Osteocyte (in vitro differentiated cells): ENCODE measurements around the gene SCPEP1.

DNA sequence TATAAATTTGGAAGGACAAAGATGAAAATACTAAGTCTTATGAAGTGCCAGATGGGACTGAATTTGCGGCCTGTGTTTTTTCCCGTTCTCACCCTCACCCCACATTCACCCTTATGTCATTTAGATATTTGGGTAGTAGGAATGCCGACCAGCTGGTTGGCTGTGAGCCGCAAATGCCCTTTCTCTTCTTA lies 1.5 kb upstream of the SPAG9 start:
- PRO-cap, result no peak

GRCh38 chr17:51151817-51152347 lies 1.5 kb upstream of the NME1 start:
- PRO-cap, result no peak

- PRO-cap, result no peak
Measured at GRCh38 chr17:51224902-51225474, 34.9 kb downstream of the MBTD1 start.

DNA sequence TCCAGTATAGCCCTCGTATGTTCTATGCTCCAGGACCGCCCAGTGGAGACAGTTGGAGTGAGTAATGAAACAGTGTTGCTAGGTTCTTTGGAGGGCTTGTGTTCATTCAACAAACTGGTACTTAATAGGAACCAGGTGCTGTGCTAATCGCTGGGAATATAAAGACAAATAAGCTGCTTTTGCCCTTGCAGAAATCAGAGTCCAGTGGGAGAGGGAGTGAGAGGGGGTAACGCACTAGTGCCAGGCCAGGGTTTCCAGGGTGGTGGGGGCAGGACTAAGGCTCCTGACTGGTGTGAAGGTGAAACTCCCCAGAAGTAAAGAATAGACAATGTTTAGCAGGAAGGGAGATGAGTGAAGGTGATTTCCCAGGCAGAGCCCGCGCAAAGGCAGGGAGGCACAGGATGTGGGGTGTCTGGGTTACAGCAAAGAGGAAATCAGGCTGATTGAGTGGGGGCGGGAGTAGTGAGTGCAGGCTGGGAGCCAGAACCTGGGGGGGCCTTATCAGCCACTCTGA lies 167.4 kb downstream of the UTP18 start:
- PRO-cap, result no peak

GRCh38 chr17:54901168-54901990 lies 727 bp downstream of the TOM1L1 start:
- PRO-cap, result no peak

- PRO-cap, result no peak
Measured at GRCh38 chr17:55238968-55239228, 25.9 kb upstream of the HLF start.

DNA sequence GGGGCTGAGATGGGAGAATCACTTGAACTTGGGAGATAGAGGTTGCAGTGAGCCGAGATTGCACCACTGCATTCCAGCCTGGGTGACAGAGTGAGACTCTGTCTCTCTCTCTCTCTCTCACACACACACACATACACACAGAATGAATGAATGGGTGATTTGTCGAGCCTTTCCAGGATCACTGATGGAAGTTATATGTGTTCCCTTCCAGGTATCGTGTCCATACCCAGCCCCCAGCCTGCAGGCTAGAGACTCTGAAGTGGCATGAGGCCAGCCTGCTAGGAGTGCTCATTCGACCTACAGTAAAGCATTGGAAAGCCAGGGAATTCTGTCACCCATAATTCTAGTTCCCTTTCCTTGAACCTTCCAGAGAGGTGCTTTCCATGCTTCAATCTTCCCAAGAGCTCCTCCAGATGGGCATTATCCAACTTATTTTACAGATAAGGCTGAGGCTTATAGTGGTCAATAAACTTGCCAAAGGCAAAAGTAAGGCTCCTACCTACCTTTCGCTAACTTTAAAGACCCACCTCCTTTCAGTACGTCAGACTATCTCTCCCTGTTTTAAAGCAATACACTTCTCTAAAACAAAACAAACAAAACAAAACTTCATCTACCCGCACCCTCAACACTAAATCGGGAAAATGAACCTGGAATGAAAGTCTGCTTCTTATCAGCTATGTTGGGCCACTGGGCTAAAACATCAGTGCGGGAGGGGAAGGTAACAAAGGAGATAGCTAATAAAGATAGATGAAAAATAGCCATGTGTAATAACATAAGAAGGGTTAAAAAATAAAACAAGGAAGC lies 1.4 kb upstream of the MMD start:
- PRO-cap, result no peak

DNA sequence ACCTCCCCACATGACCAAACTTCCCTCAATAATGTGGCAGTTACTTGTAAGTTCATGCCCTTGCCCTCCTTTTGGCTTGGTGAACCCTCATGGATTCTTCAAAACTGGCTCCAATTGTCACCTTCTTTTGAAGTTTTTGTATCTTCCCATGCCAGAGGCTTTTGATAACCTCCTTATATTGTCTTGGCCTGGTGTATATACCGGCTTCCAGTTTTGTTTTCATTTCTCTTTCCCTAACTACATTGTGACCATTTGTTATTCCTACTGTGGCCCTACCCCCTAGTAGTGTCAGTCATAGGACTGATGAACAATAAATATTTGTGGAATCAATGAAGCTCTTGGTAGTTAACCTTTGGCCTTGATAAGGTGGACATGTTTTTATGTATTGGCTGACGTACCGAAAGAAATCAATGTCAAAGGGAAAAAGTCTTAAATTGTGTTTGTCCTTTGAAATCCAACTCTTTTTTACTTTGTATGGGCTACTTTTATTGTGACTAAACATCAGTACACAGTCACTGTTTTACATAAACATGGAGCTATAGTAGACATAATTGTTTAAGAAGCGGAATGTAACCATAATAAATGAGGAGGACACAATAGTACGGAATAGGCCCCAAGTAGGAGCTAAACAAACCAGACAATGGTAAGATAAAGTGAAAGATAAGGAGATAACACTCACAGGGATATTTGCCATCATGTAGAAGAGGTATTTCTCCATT lies 109.7 kb upstream of the MMD start:
- PRO-cap, result no peak

GRCh38 chr17:55587442-55588246 lies 135.0 kb downstream of the TMEM100 start:
- PRO-cap, result no peak

DNA sequence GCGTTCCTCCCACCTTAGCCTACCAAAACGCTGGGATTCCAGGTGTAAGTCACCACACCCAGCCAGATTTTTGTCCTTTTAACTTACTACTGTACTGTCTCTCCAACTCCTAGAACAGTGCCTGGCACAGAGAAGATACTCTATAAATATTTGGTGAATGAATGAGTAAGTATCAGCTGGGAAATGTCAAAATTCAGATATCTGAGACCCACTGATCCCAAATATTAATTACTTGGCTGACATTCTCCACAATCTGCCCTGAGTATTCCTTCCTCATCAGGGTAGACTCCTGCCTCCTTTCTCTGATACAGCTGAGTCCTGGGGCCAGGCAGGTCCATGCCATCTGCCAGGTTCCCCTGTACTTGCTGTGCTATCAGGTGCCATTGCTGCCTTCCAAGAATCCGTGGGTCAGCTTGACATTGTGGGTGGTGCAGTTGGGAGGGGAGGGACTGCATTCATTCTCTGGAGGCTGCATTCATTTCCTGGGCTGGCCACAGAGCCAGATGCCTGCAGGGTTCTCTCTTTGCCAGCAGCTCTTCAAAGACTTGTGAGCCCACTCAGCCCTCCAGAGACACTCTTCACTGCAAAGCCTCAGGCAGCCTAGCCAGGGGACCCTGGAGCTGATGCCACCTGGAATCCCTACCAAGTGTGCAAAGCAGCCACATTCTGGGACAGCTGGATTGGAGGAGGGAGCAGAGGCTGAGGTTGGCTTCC lies 20.6 kb downstream of the ANKFN1 start:
- PRO-cap, result no peak

DNA sequence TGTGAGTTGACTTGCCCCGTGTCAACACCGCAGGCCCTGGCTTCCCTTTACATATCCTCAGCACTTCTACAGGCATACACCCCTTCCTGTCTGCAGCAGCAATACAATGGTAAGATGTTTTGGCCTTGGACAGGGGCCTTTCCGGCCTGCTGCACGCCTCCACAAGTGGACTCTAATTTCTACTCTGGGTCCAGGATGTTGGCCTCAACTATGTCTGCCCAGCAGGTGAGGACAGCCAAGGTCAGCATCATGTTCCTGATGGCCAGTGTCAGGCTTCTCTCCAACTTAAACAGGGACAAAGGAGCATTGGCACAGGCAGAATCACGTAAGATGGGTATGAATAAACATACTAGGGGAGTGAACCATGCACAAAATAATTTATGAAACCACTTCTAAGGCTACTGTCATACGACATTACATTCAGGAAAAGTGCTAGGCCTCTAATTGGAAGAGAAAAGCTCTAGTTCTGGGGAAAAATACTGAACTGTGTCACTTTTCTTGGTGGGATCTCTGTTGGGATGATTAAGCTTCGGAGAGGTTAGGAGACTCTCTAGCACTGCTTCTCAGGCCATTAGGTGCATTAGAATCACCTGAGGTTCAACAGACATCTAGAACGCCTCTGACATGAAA lies 10.9 kb downstream of the C17orf67 start:
- PRO-cap, result no peak

GRCh38 chr17:56835977-56836222 lies 1.9 kb downstream of the DGKE start:
- PRO-cap, result no peak

DNA sequence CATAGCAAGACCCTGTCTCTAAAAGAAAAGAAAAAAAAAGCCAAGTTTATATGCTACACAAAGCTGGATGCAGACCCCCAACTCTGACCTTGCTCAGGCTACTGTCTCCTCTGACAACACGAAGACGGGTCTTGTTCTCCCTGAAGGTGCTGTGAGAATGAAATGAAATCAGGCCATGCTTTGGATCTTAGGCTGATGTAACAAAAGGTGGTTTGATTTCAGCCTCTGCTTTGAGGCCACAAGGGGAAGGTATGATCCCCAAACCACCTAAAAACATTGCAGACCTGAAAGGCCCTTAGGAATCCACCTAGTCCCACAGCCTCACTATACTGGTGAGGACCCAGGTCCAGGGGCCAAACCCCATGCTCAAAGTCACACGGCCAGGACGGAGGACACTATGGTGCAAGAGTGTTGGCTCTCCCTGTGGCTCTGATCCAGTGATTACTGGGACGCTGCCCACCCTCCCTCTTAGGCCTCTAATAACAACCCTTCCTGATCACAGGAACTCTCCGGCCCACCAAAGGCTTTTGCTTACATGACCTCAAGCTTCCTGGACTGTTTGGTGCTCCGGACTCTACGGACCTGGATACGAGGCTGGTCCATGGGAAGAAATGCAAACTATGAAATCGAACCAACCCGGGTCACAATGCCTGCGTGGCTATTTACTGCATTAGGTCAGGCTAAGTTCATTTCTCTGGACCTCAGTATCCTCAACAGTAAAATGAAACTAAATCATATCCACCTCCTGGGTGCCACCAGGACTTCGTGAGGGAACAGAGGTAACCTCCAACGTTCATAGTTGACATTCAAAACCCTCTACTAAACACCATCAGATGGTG lies 1.6 kb downstream of the TRIM25 start:
- PRO-cap, result no peak

DNA sequence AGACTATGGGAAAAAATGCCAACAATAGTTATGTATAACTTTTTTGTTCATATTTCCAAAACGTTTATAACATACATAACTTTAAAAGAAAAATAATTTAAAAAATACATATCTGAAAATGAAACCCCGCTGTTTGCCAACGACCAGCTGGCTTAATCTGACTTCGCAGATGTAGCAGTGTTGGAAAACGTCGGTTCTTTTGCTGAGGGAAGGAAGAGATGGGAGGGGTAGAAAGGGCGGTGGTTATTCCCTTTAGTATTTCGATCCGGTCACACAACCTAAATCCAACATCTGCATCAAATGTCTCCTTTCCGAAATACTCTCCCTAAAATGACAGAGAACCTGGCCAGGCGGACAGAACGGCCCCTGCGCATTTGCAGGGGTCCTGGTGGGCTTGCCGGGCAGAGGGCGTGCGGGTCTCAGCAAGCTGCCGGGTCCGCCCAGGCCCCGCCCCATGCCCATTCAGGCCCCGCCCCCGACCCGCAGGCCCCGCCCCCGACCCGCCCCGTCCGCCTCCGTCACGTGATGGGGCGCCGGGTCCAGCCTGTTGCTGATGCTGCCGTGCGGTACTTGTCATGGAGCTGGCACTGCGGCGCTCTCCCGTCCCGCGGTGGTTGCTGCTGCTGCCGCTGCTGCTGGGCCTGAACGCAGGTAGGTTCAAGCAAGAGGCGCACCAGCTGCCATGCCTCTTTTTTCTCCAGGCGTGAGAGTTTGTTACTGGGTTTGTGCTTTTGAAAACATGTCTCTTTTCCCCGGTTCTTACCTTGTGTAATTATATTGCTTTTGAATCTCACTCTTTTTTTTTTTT lies at the start of gene SCPEP1:
Gene SCPEP1 (plus strand): TSS at position 547 of the 808 bp plus-strand sequence.
- PRO-cap, result bidirectional peak, plus-strand start at position 569 of the sequence, minus-strand start at position 456 of the sequence

GRCh38 chr17:57035371-57035815 lies 49.7 kb upstream of the AKAP1 start:
- PRO-cap, result no peak

DNA sequence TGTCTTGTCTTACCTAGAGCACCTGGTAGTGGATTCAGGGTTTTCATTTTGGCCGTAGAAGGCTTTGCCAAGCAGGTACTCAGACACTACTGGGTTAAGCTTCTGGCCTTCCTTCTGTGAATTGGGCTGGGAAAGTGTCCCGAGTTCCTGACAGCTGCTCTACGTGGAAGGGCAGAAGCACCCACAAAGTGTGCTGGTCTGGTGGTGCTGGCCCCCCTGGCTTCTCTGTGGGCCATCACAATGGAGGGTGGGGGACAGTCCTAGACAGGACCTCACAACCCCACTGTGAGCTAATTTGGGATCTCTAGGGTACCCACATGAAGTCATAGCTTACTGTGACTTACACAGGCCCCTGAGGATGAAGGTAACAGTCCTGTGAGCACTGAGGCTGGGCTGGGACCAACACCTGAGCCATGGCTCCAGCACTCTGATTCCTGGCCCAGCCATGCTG lies 11.2 kb downstream of the AKAP1 start:
- PRO-cap, result no peak

GRCh38 chr17:57257208-57257800 lies 981 bp downstream of the MSI2 start:
- PRO-cap, result no peak

- PRO-cap, result no peak
Measured at GRCh38 chr17:57258411-57259009, 2.2 kb downstream of the MSI2 start.

GRCh38 chr17:57284466-57284901 lies 28.2 kb downstream of the MSI2 start:
- PRO-cap, result no peak

DNA sequence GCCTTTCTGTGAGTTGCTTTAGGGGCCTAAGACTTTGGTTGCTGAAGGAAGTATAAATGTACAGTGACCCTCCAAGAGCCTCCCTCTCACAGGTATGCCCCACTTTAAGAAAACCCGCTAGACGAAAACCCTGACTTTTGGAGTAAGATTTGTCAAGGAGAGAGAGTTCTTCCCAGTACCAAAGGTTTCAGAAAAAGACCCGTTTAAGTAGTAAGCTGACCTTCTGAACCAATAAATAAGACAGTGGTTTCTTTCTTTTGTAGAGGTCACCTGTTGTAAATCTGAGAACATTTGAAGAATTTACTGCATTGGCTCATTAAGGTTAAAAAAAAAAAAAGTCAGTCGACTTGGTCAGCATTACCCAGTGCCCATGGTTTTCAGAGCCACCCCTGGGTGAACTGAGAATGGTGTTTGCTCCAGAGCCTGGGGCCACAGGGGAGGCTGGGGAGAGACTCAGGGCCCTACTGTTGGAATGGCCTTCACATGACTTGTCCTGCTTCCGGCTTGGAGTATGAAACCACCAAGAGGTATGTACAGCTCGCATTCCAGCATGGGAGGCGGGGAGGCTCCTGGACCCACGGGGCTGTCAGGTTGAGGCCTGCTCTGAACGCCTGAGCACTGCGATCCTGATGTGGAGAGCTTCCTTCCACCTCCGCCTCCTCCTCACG lies 36.6 kb downstream of the MSI2 start:
- PRO-cap, result no peak